Airway epithelial cell (primary cell): ENCODE data around the genes F2R, S100Z, SCAMP1 and CMYA5.

DNA sequence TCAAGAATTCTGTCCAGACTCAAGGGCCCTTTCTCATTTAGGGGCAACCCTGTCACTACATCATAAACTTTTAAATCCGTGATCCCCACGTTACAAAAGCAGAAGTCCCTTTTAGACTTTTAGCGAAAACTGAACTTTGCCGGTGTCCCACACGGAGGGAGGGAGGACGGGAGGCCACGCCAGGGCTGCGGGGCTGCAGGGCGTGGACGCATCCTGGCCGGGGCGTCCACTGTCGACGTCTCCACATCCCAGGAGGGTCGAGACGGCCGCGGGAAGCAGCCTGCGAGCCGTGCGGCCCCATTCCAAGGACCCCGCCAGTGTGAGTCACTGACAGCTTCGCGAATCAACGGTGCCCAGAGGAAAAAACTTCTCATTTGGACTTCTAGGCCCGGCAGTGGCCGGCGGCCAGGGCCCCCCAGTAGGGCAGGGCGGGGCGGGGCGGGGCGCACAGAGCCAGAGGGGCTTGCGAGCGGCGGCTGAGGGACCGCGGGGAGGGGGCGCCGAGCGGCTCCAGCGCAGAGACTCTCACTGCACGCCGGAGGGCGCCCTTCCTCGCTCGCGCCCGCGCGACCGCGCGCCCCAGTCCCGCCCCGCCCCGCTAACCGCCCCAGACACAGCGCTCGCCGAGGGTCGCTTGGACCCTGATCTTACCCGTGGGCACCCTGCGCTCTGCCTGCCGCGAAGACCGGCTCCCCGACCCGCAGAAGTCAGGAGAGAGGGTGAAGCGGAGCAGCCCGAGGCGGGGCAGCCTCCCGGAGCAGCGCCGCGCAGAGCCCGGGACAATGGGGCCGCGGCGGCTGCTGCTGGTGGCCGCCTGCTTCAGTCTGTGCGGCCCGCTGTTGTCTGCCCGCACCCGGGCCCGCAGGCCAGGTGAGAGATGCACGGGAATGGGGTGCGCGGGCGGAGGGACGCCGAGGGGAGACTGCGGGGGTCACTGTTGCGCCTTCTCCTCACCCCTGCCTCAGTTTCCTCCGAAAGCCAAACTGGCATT, at the start of gene F2R:
TSS of gene F2R (plus strand) at position 601 of the 991 bp plus-strand sequence.
- RAMPAGE, long total RNA: no peak

DNA sequence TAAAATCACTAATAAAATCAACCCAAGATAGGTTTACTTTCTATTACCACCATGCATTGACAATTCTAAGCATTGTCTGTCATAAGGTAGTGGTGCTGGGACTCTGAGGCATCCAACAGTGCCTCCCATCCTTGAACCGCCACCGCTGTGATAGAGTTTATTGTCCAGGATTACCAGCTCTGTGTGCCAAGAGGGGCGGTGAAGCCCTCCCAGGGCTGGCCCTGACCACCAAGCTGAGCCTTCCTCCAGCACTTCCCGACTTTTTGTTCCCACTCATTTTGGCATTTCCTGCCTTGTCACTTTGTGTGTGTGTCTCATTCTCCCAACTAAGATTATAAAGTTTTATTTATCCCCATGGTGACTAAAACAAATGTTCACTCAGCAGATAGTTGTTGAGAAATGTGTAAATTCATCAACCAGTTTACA, 2.4 kb downstream of the F2R start:
- RAMPAGE, long total RNA: no peak

DNA sequence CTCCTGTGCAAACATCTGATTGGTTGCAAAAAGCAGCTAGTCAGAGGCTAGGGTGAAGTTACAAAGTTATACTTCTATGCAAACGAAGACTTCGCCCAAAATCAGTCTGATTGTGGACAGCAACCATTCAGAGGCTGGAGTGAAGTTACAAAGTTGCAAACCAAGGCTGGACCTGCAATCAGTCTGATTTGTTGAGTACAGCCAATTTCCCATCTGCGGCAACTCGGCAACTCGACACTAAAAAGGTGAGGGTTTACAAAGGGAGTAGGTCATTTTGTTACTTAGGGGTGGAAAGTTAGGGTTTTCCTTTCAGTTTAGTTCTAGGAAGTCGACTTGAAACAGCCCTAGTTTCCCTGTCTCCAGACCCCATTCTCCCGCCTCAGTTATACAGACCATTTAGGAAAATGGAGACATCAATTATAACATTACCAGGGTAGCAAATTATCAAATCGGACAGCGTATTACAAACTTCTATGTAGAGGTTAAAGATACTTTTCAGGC, 40.5 kb downstream of the F2R start:
- RAMPAGE, long total RNA: no peak

- RAMPAGE, long total RNA: no peak
Observed at GRCh38 chr5:76807152-76807615, 11.6 kb upstream of the F2RL1 start.

DNA sequence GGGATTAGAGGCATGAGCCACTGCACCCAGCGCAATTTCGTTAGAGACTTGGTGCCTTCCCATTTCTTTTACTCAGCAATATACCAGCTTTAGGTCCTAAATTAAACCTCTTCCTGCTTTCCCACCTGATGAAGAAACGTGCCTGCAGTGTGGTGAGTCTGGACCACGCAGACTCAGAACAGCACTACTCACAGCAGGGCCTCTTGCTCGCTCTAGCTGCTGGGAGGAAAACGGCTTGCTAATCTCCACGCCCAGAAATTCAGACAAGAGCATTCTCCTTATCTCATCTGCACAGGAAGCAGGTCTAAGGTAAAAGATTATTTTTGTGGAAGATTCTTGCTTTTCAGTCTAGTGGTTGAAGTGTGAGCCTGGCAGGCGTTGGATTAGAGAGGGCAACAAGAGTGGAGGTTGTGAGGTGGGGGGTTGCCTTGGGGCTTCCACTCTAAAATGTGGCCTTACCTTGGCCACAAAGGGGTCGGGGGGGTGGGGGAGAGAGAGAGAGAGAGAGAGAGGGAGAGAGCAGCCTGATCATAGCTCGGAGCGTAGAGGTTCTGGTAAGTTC, at the start of gene S100Z:
TSS of gene S100Z (plus strand) at position 168 of the 562 bp plus-strand sequence.
- RAMPAGE, long total RNA: no peak

GRCh38 chr5:77138643-77139539, 51.8 kb upstream of the ZBED3 start:
- RAMPAGE, long total RNA: no peak

DNA sequence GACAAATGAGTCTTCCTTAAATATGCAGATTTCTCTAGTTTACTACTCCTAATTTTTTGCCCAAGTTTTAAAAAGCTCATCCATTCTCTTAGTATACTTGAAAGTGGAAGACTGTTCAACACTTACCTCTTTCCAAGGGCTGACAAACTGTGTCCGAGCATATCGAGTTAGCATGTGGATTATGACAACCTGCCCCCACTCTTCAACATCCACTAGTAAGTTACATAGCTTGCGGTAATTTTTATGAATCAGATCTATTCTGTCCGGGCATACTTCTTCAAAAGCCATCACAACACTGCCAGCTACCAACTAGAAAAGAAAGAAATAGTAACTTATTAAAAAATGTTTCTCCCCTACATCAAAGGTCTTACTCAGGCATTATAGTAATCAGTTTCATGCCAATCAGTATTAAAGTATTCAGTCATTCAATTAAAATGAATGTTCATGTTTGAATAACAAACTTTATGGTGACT, 78.5 kb downstream of the AP3B1 start:
- RAMPAGE, long total RNA: no peak

DNA sequence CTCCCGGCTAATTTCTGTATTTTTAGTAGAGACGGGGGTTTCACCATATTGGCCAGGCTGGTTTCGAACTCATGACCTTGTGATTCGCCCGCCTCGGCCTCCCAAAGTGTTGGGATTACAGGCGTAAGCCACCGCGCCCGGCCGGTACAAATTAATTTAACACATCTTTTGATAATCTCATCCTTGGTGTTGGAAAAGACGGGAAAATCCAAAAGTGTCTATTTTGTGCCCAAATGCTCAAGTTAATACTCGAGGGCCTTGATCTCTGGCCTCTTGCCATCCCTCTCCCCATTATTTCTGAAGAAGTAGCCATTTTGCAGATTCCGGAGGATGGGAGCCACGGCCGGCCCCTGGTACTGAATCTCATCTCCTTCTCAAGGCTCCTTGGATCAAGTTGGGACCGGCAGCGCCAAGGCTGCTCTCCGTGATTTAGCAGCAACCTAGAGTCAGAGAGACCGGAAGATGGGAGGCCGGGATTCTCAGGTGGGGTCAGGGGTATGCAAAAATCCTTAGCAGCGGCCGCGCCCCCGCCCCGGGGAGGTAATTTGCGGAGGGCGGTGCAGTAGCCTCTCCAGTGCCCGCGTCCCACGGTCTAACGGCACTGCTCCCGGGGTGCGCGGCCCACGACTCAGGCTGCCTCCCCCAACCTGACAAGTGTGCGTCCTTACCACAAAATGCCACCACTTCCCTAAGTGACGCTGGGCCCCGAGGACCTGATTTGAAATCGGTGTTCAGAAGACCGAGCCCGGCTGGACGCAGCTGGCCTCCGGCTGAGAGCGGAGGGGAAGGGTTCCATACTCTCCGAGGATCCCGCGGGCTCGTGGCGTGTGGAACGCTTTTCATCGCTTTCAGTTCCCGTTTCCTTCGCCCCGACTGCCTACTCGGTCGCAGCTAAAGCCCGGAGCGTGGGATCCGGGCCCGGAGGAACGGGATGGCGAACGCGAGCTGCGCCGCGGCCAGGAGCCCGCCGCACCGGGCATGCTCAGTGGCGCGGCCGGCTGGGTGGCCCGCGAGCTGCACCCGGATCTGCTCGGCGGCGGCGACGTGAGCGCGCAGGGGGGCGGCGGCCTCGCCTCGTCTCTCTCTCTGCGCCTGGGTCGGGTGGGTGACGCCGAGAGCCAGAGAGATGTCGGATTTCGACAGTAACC, at the start of gene SCAMP1:
TSS of gene SCAMP1 (plus strand) at position 1,072 of the 1,148 bp plus-strand sequence.
- RAMPAGE, long total RNA: start-site peak on the plus strand centred at position 1,074 of the sequence, 86 bp wide, 1,138 and 304 reads in 2 replicates

DNA sequence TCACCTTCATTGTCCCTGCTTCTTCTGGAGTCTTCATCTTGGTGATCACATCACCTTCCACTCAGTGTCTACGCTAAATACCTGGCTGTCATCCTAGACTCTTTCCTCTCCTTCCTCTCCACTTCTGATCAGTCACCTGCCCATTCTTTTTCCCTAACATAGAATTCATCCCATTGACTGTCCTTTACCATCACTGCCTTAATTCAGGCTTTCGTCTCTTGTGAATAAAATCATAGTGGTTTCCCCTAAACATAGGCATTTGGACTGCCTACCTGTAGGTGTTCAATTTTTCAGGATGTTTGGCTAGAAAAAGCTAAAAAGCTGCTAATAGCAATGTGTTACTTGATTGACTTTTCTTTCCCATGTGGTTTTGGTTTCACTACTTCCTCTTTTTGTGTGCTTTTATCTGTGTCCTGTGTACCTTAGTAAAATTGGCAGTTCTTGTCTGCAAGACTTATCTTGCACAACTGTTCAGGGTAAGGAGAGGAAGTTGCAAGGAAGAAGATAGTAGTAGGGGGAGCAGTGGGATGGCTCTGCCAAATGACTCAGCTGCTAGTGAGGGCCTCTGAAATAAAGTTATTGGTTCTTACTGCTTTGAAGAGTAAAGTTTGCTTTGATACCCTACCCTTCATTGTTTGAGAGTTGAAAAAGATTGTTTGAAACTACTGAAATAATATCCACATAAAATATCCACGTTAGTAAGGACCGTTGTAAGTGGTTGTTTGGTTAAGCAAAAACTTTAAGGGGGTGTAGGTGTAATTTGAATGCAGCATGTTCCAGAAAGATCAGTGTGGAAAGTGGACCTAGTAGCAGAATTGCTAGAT, 123.3 kb downstream of the SCAMP1 start:
- RAMPAGE, long total RNA: no peak

DNA sequence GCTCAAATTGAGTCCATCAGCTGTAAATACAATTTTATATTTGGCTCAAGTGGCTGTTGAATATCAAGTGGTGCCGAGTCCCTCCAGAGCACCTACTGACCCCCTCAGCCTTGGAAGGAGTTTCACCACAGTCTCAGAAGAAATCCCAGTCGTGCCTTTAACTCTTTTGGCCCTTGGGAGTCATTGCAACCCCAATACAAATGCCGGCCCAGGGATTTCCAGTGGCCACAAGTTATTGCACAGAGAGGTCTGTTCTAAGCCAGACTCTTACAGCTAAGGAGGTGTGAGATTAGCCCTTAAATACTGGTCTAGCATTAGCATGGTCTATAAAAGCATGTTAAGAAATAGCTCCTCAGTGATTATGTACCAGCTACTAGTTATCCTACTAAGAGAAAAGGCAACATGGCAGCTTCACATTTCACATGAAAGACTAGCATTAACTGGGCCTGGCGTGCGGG, 125.0 kb downstream of the SCAMP1 start:
- RAMPAGE, long total RNA: no peak

- RAMPAGE, long total RNA: no peak
Observed at GRCh38 chr5:78677732-78678205, 29.2 kb upstream of the LHFPL2 start.

DNA sequence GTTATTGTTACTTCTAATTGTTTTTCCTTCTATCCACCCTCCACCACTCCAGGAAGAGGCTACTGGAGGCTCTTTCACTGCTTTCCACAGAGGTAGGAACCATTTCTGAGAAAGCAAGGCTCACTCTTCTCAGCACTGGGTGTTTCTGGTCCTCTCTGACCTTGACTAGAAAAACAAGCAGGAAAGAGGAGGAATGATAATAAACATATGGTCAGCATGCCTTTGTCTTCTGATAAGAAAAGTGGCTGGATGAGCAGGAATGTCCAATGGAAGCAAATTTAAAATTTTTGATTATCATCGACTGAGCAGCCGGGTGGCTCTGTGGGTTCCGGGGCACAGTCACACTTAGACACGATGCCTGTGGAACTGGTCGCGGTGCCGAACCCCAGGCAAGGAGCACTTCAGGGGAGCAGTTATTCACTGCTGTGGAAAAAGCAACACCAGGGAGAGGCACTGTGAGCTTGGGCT, 156.9 kb upstream of the LHFPL2 start:
- RAMPAGE, long total RNA: no peak

- RAMPAGE, long total RNA: no peak
Observed at GRCh38 chr5:78983625-78984415, 1.3 kb downstream of the ARSB start.

GRCh38 chr5:79107125-79107541, 4.5 kb upstream of the BHMT start:
- RAMPAGE, long total RNA: no peak

DNA sequence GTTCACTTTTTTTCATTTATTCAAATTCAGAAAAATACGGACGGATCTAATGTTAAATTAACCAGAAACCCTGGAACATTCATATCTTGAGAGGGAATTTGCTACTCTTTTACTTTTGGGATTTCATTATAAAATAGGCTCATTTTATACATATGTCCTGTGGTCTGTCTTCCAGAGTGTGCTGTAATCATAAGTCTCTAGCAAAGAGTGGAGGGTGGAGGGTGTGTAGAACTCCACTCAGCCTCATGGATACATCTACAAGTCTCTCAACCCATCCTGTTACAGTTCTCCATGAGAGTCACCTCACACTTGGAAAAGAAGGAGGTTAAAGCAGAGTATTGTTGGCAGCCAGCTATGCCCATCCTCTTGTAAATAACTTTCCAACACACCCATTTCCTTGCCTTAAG, 87.7 kb downstream of the JMY start:
- RAMPAGE, long total RNA: no peak

DNA sequence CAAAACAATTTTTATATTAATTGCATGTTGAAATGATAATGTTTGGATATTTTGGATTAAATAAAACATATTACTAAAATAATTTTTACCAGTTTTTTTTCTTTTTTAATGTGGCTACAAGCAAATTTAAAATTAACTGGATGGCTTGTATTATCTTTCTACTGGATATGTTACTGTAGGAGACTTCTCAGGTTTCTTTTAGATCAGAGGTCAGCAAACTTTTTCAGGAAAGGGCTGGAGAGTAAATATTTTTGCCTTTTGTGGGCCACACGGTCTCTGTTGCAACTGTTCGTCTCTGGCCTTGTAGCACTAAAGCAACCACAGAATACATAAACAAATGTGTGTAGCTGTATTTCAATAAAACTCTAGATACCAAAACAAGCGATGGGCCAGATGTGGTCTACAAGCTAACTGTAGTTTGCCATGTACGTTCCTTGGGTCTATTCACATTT, 32.7 kb upstream of the HOMER1 start:
- RAMPAGE, long total RNA: no peak

DNA sequence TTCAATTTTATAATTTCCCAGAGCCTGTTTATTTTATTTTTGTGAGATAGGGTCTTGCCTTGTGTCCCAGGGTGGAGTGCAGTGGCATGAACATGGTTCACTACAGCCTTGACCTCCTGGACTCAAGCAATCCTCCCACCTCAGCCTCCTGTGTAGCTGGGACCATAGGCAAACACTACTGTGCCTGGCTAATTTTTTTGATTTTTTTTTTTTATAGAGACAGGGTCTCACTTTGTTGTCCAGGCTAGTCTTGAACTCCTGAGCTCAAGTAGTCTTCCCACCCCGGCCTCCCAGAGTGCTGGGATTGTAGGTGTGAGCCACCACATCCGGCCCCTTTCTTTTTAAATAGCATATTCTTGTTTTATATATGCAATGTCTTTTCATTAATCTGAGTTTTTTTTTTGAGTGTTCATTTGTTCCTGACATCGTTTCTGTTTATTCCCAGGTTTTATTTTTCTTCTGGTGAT, 6.0 kb downstream of the TENT2 start:
- RAMPAGE, long total RNA: no peak

- RAMPAGE, long total RNA: no peak
Observed at GRCh38 chr5:79630841-79631992, 19.0 kb downstream of the TENT2 start.

GRCh38 chr5:79688981-79689372, 659 bp upstream of the CMYA5 start:
- RAMPAGE, long total RNA: no peak

DNA sequence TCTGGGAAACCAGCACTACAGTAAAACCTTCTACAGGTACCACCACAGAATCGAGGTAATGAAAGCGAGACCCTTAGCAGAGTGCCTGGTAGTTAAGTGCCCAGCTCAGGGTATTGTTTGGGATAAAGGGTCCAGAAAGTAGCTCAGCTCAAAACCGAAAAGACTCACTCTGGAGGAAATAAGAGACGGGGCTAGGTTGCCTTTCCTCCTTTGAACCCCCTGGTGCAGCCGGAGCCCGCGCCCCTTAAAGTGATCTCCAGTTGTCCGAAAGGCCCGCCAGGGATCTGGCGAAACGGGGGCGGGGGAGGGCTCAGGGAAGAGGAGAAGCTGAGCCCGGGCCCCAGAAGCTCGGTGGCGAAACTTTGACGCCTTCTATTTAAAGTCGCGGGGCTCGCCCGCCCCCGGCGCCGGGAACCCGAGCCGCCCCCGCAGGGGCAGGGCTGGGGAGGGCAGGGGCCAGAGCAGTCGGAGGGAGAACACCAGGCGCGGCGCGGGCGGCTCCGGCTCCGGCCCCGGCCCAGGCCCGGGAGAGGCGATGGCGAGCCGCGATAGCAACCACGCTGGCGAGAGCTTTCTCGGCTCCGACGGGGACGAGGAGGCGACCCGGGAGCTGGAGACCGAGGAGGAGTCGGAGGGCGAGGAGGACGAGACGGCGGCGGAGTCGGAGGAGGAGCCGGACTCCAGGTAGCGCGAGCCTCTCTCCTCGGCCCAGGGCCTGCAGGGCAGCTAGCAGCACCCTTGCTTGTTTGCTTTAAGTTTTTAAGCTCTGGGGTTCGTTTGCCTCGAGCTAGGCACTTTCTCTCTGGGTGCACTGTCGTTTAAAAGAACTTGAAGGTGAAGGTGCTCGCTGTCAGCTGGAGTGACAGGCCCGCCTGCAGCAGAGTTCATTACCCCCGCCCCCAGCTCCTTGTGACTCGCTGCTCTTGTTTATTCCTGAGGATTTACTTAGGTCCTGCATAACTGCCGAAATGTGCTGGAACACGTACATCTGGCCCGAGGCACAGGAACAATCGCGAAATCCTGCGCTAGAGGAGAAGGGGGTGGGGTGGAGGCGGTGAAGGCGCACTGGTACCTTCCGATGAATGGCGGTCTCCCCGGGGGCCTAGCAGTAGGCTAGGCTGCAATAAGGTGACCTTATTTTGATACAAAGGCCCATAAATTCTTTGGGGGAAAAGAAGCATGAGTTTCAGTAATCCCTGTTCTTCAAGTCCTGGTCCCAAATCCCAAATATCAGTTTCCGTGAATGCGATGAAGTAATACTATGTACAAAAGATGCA, at the start of gene CMYA5:
TSS of gene CMYA5 (plus strand) at position 464 of the 1,277 bp plus-strand sequence.
- RAMPAGE, long total RNA: no peak